ENCODE measurements around a stretch of chr6.

DNA sequence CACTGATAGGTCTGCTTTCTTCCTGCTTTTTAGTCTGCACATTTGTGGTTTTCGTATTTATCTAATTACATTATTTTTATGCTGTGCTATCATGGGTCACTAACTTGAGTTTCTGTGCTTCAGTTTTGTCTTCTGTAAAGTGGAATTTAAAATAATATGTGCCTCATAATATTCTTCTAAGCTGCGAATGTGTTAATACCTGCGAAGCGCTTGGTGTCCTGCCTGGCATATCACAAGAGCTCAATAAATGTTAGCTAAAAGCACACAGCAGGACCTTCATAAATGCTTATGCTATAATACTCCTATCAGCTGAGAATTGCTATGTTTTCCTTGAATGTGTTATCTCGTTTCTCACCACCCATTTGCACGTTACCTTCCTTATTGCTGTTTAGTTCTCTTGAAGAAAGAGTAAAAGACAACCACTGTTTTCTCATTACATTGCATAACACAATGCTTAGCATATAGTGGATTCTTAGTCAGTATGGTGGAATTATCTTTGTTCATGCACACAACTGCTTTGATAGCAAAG is 76.5 kb downstream of the EDN1 start:
- PRO-cap: no peak

DNA sequence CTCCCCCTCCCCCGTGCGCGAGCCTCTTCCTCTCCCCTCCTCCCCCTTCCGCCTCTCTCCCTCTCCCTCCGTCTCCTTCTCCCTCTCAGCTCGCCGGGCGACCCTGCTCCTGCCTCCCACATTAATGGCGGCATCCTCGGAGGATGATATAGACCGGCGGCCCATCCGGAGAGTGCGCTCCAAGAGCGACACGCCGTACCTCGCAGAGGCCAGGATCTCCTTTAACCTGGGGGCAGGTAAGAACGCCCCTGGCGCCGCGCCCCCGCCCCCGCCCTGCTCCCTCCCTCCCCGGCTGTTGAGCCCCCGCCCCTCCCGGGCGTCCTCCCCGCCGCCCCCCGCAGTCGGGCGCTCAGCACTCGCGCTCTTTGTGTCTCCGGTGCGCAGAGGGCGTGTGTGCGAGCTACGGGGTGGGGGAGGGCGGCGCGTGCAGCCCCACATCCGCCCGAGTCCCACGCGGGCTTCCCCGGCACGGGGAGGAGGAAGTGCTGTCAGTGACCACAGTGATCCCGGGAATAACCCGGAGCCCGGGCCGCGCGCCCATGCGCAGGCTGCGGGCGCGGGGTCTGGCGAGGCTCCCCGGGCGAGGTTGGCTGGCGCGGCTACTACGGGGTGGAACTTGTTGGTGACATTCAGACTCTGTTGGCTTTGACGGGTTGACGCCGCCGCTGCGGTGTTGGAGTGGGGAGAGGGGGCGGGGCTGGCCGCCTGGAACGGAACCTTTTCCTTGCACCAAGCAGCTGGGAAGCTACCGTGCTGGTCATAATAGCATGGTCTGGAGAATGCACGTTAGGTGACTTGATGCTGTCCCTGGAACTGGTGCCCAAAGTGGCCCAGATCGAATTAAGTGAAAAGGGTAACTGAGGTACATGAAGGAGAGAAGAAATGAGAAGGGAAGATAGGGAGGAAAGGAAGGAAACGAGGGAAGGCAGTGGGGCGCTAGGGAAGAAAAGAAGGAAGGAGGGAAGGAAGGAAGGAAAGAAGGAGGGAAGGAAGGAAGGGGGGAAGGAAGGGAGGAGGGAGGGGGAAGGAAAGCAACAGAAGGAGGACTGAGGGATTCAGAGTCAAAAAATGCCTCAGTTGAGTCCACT is 33.3 kb downstream of the PHACTR1 start:
- PRO-cap: no peak

DNA sequence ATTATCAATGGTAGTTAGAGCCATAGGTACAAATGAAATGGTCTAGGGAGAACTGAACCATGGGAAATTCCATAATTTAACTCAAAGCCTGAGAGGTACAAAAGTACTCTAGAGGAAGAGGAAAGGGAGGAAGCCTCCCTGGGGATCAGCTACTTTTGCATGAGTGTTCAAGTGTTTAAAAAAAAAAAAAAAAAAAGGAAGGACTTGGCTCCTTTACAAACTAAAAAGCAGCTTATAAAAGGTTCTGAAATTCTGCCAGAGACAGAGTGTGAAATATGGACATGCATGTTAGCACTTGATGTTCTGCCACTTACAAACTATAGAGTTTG is 290.1 kb downstream of the TBC1D7 start:
- PRO-cap: no peak

- PRO-cap: no peak
Observed at GRCh38 chr6:13274439-13274938, 53.8 kb downstream of the TBC1D7 start.

DNA sequence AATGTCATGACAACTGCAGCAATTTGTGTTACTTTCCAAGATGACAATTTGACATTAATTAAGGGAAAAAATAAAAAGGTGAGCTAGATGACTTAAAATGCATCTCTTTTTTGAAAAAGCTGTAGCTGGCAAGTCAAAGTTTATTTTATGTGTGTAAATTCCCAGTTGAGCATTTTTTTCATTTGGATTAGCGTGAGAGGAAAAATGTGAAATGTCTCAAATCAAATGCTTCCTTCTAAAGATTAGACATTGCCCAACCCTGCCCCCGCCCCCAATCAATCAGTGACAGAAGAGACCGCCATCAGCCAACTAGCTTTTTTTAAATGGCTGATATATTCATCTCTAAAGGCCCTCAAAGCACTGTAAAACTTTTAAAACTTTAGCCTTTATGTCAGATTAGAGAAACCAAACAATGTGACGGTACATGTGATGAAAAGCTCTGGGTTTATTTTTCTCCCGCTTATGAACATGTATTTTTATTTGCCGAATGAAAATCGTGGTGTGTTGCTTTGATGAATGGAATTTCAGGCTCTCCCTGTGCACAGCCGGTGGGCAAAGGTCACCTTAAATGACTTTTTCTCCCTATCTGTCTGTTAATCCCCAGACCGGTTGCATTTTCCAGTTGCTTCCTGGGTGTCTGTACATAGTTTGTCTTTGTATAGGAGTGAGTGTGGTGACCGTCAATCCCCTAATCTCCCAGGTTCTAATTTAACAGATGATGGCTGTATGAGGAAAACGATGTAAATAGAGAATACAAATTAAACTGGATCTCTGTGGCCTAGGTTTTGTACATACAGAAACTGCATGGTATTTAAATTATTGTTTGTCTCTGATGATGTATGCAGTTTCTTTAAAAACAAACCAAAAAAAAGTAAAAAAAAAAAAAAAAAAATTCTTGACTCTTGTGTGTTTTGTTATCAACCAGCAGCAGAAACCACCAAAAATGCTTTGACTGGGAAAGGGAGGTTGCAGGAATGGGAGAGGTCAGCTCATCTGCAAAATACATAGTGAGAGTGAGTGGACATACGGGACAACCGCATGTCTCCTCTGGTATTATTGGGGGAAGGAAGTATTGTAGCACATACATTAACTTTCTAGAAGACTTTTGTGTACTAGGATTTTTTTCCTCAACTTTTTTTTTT is 38.4 kb downstream of the TBC1D7 start:
- PRO-cap: no peak

GRCh38 chr6:13304534-13305083 is 23.7 kb downstream of the TBC1D7 start:
- PRO-cap: no peak

DNA sequence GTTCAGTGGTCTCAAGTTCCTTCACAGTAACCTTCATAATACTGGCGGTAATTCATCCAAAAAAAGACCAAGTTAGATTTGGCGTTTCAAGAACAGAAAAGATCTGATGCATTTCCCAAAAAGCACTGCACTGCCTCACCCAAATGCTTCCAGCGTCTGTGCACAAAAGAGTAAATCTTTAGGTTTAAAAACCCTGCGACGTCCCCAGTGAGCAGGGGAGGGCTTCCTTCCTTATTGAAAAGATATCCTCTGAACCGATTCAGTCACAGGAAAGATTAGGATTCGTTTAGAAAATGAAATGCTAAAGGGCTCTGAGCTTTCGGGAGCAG is 679 bp downstream of the TBC1D7 start:
- PRO-cap: no peak

- PRO-cap: no peak
Observed at GRCh38 chr6:13355232-13355760, 27.0 kb upstream of the TBC1D7 start.

GRCh38 chr6:13355831-13356586 is 27.7 kb upstream of the TBC1D7 start:
- PRO-cap: no peak

- PRO-cap: no peak
Observed at GRCh38 chr6:13479659-13480636, 7.5 kb downstream of the GFOD1 start.

DNA sequence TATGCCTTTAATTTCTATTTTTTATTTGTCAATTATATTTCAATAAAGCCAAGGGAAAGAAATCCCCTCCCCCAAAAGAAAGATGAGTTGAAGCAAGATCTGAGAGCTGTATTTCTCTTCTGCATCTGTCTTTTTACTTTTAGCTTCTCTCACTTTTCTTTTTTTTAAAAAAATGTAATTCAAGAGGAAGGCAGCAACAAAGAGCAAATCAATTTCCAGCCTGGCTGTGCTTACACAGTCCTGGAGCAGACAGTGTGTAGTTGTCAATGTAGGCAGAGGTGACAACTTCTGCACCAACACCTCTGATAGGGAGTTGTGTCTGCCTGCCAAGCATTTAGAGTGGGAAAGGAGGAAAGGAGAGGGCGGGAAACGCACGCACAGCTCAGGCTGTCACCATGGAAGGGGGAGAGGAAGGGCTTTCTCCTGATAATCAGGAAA is 41.2 kb upstream of the GFOD1 start:
- PRO-cap: no peak

- PRO-cap: no peak
Observed at GRCh38 chr6:13656187-13657472, 41.5 kb downstream of the NOL7 start.

GRCh38 chr6:13702752-13704012 is 8.5 kb downstream of the RANBP9 start:
- PRO-cap: no peak

DNA sequence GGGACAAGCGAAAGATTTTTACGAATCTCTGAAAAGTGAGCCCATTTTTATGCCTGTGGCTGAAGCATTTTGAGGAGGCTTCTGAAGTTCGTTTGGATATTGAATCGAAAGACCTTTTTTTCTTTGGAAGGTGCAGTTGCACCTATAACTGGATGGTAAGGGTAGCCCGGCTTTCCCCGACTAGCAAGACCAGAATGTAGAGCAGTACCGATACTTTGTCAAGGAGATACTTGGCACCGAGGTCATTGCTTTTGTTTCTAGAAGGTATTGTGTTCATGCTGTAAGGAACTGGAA is 637 bp downstream of the RNF182 start:
- PRO-cap: unidirectional peak, minus-strand start at position 191 of the sequence

- PRO-cap: no peak
Observed at GRCh38 chr6:14123319-14123986, 5.9 kb downstream of the CD83 start.

GRCh38 chr6:14134639-14135144 is 17.1 kb downstream of the CD83 start:
- PRO-cap: no peak

DNA sequence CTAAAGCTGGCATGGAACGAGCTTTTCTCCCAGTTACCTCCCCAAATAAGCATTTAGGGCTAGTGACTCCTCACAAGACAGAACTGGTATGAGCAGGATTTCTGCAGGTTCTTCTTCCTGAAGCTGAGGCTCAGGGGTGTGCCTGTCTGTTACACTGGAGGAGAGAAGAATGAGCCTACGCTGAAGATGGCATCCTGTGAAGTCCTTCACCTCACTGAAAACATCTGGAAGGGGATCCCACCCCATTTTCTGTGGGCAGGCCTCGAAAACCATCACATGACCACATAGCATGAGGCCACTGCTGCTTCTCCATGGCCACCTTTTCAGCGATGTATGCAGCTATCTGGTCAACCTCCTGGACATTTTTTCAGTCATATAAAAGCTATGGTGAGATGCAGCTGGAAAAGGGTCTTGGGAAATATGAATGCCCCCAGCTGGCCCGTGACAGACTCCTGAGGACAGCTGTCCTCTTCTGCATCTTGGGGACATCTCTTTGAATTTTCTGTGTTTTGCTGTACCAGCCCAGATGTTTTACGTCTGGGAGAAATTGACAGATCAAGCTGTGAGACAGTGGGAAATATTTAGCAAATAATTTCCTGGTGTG is 17.7 kb downstream of the CD83 start:
- PRO-cap: no peak

DNA sequence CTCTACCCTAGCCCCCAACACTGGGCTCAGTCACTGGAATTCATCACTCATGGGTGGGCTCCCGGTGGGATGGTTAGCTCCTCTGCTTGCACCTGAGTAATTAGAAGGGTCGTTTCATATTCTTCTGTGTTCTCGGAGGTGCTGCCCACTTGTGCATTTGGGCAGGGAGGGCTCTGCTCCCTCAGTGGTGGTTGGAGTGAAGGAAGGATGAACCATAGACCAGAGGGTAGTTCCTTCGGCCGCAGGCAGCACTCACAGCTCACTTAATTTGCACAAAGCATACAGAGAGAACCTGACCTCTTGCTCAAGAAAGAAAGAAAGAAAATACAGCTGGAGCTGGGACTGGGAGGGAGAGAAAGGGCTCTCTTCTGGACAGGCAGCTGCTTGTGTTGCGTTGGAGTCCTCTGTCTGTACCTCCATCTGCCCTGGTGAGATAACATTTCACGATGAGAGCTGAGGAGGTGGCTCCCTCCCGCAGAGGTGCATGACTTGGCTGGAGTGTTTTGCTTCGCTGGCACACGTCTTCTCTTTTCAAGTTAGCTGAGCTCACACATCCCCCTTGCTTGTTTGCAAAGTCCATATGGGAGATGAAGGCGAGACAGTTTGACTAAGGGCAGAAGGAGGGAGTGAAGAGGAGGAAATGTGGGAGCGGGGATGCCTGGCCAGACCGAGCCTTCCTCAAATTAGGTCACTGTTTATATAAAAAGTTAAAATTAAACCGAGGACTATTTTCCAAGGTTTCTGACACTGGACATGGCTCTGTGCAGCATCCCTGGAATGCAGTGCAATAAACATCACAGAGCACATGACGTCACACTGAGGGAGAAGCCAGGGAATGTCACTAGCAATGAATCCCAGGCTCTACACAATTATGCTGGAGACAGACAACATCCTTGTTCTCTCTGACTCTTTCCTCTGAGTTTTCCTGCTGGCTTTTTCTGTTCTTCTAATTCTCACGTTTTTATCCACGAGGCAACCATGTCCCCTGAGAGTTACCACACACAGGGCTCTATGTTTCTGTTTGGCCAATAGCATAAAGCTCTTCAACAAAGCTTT is 359.4 kb downstream of the CD83 start:
- PRO-cap: no peak

GRCh38 chr6:14743877-14744359 is 502.0 kb upstream of the JARID2 start:
- PRO-cap: no peak

GRCh38 chr6:14770466-14770770 is 475.5 kb upstream of the JARID2 start:
- PRO-cap: no peak

Data from trachea (tissue), 1 donor.